ENCODE measurements around a stretch of chr3.

DNA sequence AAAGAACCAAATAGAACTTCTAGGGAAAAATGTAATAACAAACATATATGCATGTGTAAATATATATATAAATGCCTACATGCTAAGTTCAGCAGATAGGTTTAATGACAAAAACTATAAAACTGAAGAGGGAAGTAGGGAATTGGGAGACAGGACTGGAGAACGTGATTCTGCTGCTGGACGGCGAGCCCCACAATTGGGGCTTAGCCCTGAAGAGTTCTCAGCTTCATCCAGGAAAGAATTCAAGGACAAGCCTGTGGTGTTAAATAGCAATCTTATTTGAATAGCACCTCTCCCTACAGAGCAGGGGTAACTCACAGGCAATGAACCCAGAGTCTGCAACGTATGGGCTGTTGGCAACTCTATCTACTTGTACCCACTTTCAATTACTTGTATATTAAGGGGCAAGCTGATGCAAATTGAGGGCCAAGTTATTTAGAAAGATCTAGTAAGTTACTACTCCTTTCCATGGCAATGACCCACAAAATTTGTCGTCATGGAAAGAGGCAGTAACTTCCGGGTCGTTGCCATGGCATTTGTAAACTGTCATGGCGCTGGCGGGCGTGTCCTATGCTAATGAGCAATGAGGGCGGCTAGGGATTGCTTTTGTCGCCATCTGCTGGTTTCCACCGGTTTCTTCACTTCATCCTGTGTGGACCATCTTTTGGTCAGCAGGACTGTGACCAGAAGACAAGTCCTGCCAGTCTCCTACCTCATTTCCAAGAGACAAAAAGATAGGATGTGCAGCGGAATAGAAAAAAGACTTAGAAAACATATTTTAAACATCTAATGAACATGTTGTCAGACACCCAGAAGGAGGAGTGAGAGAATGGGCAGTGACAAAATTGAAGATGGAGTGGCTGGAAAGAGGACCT, 45.7 kb upstream of the SH3BP5 start:
- PRO-cap, 7 experiments: peak in 3 of 7 experiments; most common minus-strand start position 205 of the sequence (in 2)
- RAMPAGE, long total RNA, 2 experiments: no peak in any of the 2 experiments

DNA sequence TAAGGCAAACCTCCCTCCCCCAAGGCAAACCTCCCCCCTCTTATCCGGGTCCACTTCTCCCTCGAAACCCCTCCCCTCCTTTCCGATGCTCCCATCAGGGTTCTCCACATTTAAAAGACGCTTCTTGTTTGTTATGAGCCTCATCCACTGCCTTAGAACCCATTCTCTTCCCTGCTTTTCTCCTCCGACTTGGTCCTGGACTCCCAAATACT, 688 bp downstream of the EAF1 start:
- PRO-cap, 7 experiments: no peak in any of the 7 experiments
- RAMPAGE, long total RNA, 2 experiments: no peak in any of the 2 experiments

GRCh38 chr3:15498259-15498988, 23.1 kb downstream of the COLQ start:
- PRO-cap, 7 experiments: no peak in any of the 7 experiments
- RAMPAGE, long total RNA, 2 experiments: no peak in any of the 2 experiments

DNA sequence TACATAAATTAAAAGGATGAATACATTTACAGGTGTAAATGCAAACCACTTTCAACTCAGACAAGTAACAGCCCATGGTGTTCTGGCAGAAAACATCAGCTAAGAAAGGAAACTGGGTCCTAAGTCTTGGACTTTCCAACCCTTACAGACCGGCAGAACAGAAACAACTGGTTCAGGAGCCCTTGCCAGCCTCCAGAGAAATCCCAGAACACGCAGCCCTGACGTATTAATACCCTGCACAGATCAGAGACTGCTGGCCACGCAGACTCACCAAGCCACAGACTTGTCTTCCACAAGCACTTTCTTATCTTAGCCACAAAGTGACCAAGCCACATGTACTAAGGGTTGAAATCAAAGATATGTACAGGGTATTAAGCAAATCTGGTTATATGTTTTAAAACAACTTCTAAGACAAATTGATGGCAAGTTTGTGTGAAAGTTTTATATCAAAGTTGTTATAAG, 36.6 kb downstream of the BTD start:
- PRO-cap, 7 experiments: no peak in any of the 7 experiments
- RAMPAGE, long total RNA, 2 experiments: no peak in any of the 2 experiments

DNA sequence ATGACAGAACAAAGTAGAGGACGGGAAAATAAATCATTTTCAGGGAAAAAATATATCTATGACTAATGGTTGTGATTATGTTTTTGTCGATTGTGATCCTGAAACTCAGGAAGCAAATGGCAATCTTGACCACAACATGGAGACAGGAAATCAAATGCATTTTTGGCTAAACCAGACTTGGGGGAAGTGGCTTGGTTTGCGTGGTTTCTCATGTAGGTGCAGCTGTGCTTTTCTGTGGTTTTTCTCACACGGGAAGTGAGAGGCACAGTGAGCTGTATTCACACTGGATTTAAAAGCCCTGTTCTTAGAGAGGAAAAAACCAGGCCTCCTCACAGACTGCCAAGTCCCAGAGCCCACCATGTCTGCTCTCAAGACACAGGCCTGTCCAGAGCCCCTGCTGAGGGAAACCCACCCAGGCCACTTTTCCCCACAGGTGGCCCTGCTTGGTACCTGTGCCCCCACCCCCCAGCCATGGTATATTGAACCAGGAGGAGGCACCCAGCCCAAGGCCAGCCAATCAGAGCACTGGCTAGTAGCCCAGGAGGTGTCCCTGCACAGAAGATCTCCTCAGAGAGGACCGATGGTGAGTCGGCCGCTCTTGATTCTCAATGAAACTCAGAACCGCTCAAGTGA, 46.2 kb downstream of the BTD start:
- PRO-cap, 7 experiments: no peak in any of the 7 experiments
- RAMPAGE, long total RNA, 2 experiments: no peak in any of the 2 experiments

GRCh38 chr3:15708785-15709282, 88.9 kb downstream of the ANKRD28 start:
- PRO-cap, 7 experiments: no peak in any of the 7 experiments
- RAMPAGE, long total RNA, 2 experiments: no peak in any of the 2 experiments

DNA sequence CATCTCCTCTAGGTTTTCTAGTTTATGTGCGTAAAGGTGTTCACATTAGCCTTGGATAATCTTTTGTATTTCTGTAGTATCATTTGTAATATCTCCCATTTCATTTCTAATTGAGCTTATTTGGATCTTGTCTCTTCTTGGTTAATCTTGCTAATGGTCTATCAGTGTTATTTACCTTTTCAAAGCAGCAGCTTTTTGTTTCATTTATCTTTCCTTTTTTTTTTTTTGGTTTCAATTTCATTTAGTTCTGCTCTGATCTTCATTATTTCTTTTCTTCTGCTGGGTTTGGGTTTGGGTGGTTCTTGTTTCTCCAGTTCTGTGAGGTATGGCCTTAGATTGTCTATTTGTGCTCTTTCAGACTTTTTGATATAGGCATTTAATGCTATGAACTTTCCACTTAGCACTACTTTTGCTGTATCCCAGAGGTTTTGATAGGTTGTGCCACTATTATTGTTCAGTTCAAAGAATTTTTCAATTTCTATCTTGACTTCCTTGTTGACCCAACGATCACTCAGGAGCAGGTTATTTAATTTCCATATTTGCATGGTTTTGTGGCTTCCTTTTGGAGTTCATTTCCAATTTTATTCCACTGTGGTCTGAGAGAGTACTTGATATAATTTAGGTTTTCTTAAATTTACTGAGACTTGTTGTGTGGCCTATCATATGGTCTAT, 50.7 kb downstream of the ANKRD28 start:
- PRO-cap, 7 experiments: no peak in any of the 7 experiments
- RAMPAGE, long total RNA, 2 experiments: no peak in any of the 2 experiments

- PRO-cap, 7 experiments: no peak in any of the 7 experiments
- RAMPAGE, long total RNA, 2 experiments: no peak in any of the 2 experiments
Observed at GRCh38 chr3:15768571-15769516, 28.9 kb downstream of the ANKRD28 start.

DNA sequence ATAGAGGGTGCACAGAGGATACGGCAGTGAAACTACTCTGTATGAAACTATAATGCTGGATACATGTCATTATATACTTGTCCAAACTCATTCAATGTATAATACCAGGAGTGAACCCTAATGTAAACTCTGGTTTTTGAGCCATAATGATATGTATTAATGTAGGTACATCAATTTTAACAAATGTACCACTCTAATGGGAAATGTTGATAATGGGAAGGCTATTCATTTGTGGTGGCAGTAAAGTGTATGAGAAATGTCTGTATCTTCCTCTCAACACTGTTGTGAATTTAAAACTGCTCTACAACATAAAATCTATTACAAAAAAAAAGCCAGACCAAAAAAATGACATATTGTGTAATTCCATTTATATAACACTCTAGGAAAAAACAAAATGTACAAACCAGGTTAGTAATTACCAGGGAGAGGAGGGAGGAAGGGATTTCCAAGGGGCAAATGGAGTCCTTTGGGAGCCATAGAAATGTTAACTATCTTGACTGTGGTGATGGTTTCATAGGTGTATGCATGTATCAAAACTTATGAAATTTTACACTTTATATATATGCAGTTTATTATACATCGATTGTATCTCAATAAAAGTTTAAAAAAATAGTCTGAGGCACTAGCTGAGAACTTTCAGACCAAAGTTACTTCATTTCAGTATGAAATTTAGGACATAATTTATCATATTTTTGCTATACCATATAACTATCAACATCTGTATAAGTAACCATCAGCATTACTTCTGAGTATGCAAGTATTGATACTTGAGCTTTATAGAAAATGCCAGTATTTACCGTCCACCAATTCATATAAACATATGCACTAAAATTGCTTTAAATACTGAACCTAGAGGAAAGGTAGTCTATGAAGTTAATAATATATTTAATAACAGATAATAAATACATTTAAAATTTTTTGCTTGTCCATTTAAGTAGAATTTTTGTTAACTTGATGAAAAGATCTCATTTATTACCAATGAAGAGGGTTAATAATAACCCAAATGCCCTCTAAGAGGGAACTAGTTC, 11.4 kb downstream of the ANKRD28 start:
- PRO-cap, 7 experiments: no peak in any of the 7 experiments
- RAMPAGE, long total RNA, 2 experiments: no peak in any of the 2 experiments

GRCh38 chr3:15794660-15795413, 2.9 kb downstream of the ANKRD28 start:
- PRO-cap, 7 experiments: no peak in any of the 7 experiments
- RAMPAGE, long total RNA, 2 experiments: no peak in any of the 2 experiments

DNA sequence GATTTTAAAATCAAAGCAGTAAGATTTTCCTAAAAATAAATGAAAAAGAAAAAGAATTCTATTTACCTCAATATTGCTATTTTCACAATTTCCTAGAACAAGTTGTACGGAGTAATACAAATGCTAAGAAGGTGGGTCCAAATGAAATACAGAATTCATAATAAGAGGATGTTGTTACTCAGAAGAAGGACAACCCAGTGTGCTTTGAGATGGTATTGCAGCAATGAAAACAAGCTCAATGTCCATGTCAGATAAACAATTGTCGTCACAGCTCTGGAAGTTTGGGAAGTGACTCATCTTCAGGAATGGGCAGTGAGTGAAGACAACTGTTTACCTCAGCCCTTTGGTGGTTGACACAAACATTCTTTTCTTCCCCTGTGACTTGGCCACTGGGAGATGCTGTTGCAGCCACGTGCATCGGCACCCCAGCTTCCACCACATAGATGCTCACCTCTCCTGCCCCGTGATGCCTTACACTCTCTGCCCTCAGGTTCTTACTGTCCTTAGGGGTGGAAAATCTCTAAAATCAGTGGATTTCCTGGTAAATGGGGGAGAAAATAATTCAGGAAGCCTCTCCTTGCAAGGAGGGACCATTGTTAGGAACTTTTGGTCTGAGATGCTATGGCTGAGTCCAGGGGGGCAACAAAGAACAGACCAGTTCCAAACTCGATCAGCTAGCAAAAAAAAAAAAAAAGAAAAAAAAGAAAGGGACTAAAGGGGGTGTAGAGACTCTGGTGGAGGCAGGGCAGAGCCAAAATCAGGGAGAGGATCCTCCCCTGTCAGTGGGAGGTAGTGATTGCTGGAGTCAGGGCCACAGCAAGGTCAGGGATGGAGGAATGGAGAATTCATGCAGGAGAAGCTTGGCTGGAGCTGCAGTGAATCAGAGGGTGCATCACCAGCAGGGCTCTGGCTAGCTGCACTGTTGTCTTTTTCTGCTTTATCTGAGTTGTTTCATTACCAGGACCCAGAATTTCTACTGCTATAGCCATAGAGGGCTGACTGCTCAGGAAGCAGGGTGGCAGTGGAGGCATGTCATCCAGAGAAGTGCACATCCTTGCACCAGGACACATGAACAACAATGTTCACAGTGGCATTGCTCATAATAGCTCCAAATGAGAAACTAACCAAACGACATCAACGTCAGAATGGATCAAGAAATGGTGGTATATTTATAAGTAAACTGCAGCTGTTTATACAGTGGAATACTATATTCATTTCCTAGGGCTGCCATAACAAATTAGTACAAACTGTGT, 113.8 kb upstream of the GALNT15 start:
- PRO-cap, 7 experiments: peak in 5 of 7 experiments; most common plus-strand start position 875 of the sequence (in 4); most common minus-strand start position 201 of the sequence (in 5)
- RAMPAGE, long total RNA, 2 experiments: no peak in any of the 2 experiments

- PRO-cap, 7 experiments: no peak in any of the 7 experiments
- RAMPAGE, long total RNA, 2 experiments: no peak in any of the 2 experiments
Observed at GRCh38 chr3:16063515-16064085, 110.9 kb upstream of the GALNT15 start.

DNA sequence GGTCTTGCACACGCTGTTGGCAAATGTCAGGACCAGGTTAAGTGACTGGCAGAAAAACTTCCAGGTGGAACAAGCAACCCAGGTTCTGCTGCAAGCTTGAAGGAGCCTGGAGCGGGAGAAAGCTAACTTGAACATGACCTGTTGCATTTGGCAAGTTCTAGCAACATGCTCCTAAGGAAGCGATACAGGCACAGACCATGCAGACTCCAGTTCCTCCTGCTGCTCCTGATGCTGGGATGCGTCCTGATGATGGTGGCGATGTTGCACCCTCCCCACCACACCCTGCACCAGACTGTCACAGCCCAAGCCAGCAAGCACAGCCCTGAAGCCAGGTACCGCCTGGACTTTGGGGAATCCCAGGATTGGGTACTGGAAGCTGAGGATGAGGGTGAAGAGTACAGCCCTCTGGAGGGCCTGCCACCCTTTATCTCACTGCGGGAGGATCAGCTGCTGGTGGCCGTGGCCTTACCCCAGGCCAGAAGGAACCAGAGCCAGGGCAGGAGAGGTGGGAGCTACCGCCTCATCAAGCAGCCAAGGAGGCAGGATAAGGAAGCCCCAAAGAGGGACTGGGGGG, 594 bp downstream of the GALNT15 start:
- PRO-cap, 7 experiments: no peak in any of the 7 experiments
- RAMPAGE, long total RNA, 2 experiments: no peak in any of the 2 experiments

DNA sequence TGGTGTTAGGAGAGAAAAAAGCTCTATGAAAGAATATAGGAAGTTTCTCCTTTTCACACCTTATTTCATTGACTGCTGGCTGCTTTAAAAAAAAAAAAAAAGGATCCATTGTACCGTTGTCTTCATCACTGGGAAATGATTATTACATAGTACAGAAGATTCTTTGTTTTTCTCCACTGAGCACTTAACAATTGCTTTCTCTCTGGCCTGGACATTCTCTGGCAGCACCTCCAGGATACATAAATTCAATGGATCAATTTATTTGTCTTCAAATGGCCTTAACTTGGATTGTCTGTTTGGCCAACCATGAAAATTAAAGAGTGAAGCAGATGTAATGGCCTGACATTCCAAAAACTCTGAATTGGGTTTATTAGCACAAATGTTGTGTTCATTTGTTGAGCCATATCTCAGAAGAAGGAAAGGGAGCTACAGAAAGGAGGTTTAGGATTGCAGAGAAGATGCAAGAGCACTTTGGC, 37.1 kb downstream of the DPH3 start:
- PRO-cap, 7 experiments: no peak in any of the 7 experiments
- RAMPAGE, long total RNA, 2 experiments: no peak in any of the 2 experiments

DNA sequence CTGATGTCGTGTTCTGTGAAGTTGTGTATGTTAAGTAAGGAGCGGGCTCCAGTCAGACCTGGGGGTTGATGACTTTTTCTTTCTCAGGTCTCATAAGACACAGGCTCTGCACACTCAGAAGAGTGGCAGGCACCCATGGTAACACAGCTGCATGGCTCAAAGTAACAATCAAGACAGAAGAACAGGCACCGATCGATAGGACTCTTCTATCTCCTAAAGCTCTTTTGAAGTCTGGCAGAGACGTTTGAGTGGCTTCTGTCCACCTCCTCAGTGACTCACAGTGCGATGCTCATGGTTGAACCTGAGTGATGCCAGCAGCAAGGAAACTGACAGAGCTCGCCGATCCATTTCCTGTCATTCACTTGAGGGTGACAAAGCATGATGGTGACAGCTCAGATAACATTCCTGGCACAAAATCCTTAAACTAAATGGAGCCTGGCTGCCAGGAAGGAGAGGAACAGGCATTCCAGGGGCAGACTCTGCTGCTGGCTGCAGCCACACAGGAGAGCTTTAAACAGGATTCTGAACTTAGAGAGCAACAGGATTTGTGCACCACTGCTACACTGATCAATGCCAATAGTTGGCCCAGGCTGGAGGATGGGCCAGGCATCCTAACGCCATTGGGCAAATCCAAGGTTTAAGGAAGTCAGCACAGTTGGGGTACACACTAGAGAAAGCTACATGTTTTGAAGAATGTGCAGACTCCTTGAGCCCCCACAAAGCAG, 20.7 kb downstream of the DPH3 start:
- PRO-cap, 7 experiments: no peak in any of the 7 experiments
- RAMPAGE, long total RNA, 2 experiments: no peak in any of the 2 experiments

- PRO-cap, 7 experiments: peak in 2 of 7 experiments; most common plus-strand start chr3:16264686 (in 1); most common minus-strand start chr3:16264646 (in 2)
- RAMPAGE, long total RNA, 2 experiments: no peak in any of the 2 experiments
Observed at GRCh38 chr3:16264001-16264788, 548 bp downstream of the DPH3 start.

- PRO-cap, 7 experiments: no peak in any of the 7 experiments
- RAMPAGE, long total RNA, 2 experiments: no peak in any of the 2 experiments
Observed at GRCh38 chr3:16288553-16289058, 23.6 kb downstream of the OXNAD1 start.

DNA sequence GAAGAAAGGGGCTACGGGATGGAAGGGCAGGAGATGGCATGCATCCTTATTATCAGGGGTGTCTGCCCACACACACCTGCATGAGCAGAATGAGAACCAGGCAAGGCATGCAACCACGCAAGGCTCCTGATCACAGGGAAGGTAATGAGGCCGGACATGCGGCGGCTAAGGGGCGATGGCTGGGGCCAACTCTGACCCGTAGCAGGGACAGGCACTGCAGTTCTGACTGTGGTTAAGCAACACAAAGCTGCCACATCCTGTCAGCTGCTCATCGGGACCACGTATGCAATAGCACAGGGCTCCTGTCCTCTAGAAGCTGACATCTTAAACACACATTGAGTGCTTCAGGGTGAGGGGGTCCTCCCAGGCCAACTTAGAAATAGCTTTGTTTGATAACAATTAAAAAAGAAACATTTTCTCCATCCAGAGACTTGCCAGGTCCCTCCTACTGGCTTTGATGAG, 73.2 kb downstream of the OXNAD1 start:
- PRO-cap, 7 experiments: no peak in any of the 7 experiments
- RAMPAGE, long total RNA, 2 experiments: no peak in any of the 2 experiments

GRCh38 chr3:16370487-16371388, 105.7 kb downstream of the OXNAD1 start:
- PRO-cap, 7 experiments: no peak in any of the 7 experiments
- RAMPAGE, long total RNA, 2 experiments: no peak in any of the 2 experiments

GRCh38 chr3:16448378-16449134, 64.9 kb downstream of the RFTN1 start:
- PRO-cap, 7 experiments: peak in 2 of 7 experiments; most common plus-strand start chr3:16448790 (in 2); most common minus-strand start chr3:16448660 (in 1)
- RAMPAGE, long total RNA, 2 experiments: no peak in any of the 2 experiments

Measured in ovary (tissue), 7 donors.